HTERT-HM (cell line): ENCODE data around the genes NGF and CD101.

GRCh38 chr1:114703105-114703939, 8.0 kb upstream of the AMPD1 start:
- RRBS: no CpG with 5 or more reads among the region's 3 CpGs

DNA sequence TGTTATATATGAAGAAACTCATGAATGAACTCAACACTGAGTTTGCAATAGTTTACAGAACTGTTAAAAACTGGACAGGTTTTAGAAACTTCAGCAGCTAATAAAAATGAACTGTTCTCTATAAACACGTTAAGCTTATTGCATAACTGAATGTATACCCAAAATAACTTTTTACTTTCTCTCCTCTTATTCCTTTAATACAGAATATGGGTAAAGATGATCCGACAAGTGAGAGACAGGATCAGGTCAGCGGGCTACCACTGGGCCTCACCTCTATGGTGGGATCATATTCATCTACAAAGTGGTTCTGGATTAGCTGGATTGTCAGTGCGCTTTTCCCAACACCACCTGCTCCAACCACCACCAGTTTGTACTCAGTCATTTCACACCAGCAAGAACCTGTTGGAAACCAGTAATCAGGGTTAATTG, 778 bp downstream of the NRAS start:
- RRBS: no CpG with 5 or more reads among the region's 4 CpGs

DNA sequence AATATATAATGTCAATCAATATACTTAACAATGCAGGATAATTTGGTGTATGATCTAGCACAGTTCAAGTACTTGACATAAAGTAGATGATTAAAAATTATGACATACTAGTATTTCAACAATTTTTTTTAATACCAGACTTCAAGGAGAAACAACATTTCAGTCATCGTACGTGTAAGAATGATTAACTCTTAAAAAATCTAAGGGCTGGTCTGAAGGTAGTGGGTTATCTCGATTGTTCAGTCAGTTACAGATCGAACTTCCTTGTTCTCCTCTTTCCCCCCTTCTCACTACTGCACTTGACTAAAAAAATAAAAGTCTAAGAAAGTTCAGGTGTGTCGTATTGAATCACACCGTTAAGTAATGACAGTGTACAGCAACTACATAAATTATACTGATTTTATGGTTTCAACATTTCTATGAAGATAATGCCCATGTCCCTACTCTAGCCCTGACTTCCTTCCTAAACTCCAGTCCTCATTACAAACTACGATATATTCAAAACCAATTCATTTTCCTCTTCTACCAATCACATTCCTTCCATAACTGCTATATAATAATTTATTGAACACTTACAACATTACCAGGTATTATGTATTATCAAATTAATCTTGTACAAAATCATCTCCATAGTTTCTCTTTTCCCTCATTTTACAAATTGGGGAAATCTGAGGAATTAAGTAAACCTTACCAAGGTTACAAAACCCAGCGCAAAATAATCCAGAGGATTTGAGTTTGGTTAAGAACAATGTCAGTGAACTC, 11.1 kb upstream of the NRAS start:
- RRBS: no CpG with 5 or more reads among the region's 8 CpGs

GRCh38 chr1:115266521-115267161, 71.4 kb downstream of the NGF start:
- RRBS: no CpG with 5 or more reads among the region's 10 CpGs

DNA sequence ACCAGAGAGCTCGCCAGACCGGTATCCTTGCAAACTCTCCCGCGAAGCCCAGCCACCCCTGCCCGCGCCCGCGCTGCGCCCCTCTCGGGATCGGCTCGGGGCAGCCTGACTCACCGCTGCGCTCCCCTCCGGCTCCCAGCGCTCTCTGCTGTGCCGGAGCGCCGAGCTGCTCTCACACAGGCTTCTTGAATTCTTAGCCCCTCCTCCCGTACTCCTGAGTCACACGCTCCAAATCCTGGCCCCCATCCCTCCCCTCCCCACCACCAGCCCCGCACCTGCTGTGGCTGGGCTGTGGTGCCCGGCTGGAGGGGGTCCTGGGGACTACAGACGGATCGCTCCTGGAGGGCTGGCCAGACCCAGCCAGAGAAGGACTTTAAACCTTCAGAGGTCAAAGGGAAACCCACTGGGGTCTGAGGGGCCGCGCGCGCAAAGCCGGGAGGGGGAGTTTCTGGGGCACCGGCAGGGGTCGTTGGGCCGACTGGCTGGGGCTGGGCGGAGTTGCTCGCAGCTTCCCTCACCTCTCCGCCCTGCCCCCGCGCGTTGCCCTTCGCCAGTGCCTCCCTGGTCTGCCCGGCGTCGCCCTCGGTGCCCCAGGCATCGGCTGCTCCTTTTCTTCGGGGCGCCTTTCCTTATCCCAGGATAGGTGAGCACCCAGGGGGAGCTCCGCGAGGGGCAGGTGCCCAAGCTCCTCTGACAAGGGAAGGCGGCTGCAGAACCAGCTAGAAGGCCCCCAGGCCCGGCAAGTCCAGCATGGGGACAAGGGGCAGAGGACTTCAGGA, at the start of gene NGF:
Gene NGF, minus strand, starts transcription at position 160 of the 779 bp plus-strand sequence.
- RRBS: 29% methylated on average over 15 of the region's 51 CpGs

- RRBS: no CpG with 5 or more reads among the region's 5 CpGs
Measured at GRCh38 chr1:115714342-115715255, 53.9 kb downstream of the CASQ2 start.

DNA sequence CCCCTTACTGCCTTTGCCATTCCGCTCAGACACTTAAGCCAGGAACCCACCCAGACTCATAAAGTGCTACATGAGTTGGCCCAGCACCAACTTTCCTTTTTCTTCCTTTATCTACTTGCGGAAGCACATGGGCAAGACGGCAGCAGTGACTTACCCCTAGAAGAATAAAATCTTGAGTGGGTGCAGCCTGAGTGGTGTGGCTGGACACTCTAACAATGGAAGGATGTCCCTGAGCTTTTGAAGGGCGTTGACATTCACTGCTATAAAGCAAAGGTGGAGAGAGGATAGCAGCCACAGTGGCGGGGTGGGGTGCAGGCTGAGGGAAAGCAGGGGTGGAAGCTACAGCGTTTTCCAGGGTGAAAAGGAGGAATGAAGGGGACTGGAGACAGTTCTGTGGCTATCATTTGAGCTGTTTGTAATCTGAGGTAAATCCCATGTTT, 100.2 kb downstream of the MAB21L3 start:
- RRBS: no CpG with 5 or more reads among the region's 6 CpGs

GRCh38 chr1:116287490-116287926, 85.5 kb upstream of the ATP1A1 start:
- RRBS: no CpG with 5 or more reads among the region's 3 CpGs

DNA sequence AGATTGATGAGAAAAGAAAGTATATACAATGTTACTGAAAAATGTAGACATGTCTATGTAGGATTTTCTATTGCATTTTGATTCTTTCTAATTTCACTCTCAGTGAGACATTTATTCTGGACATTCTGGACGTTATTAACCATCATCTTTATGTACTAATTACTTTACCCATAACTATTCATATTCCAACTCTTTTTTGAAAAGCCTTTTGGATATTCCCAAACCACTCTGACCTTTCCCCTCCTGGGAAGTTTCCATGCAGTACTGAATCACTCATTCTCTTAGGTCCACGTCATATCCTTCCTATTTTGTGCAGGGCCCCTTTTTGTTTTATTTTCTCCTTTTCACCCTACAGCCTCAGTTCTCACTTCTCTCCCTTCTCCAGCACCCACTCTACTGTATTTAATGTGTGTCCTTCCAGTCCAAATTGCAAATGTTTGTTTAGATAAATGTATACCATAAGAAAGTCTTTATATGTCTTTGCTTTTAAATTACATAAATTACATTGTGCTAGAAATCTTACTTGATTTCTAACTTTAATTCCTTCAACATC, 16.4 kb upstream of the ATP1A1 start:
- RRBS: no CpG with 5 or more reads among the region's 2 CpGs

GRCh38 chr1:116380419-116380844, 7.4 kb downstream of the ATP1A1 start:
- RRBS: no CpG with 5 or more reads among the region's 3 CpGs

GRCh38 chr1:116503447-116504302, 67.2 kb downstream of the CD58 start:
- RRBS: no CpG with 5 or more reads among the region's 8 CpGs

GRCh38 chr1:116755652-116756499, 1.6 kb downstream of the CD2 start:
- RRBS: no CpG with 5 or more reads among the region's 13 CpGs

- RRBS: no CpG with 5 or more reads among the region's 5 CpGs
Measured at GRCh38 chr1:116909042-116909381, 704 bp upstream of the PTGFRN start.

GRCh38 chr1:116911010-116911612, 1.4 kb downstream of the PTGFRN start:
- RRBS: no CpG with 5 or more reads among the region's 10 CpGs

DNA sequence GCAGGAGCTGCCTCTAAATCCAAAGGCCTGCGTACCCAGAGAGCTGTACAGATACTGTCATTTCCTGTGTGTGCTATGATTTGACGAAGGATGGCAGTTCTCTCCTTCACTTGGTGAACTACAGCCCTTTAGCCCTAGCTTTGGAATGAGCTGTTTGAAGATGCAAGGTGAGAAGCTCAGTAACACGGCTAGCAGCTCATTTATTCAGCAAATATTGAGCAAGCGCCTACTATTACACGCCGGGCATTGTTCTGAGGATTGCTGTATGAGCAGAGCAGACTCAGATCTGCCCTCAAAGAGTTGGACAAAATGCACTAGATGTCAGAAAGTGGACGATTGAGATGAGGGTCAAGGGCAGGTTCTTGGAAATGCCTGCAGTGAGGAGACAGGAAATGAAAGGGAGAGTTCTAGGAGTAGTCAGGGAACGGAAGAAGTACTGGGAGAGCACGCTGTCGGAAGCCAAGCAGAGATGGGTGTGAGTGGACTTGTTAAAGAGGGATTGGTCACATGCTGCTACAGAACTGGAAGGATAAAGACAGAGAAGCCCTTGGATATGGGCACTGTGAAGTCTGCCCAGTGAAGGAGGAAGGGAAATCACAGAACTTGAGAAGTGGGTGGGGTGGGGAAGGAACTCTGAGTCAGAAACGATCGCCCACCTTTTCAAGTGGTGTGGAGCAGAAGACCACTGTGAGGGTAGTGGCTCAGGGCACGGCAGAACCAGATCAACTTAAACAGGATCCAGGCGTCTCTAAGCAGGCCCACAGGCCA, 7.0 kb downstream of the PTGFRN start:
- RRBS: no CpG with 5 or more reads among the region's 14 CpGs

GRCh38 chr1:117001563-117002041, at the start of gene CD101:
CD101 (plus strand) TSS chr1:117001760.
- RRBS: no CpG with 5 or more reads among the region's 2 CpGs

DNA sequence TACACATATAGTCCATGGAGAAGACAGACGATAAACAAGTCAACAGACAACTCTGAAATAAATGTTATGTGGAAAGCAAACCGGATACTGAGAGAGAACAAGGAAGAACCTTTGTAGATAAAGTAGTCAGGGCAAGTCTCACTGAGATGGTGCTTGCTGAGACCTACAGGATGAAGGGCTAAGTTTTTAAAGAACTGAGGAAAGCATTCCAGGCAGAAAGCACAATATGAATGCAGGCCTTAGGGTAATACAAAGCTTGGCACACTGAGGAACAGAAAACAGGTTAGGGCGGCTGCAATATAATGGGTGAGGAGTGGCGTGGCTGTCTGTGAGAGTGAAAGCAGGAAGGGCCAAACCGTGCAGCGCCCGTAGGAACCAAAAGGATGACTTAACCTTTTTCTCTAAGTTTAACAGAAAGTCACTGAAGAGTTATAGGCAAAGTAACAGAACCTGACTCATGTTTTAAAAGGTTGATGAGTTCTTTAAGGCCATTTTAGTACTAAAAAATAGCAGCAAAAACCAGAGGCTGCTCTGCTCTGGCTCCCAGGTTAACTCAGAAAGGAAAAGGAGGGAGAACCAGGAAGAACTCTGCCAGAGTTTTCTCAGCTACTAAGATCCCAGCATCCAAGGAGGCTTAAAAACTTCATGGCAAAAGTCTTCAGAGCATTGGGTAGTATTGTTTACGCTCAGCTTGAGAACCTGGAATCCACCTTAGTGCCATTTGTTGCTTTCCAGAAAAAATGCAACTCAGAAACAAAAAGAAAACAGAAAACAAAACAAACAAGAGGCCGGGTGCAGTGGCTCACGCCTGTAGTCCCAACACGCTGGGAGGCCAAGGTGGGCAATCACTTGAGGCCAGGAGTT, 8.6 kb upstream of the TTF2 start:
- RRBS: no CpG with 5 or more reads among the region's 11 CpGs

GRCh38 chr1:117209675-117210416, 881 bp downstream of the VTCN1 start:
- RRBS: no CpG with 5 or more reads among the region's 6 CpGs

- RRBS: no CpG with 5 or more reads among the region's 6 CpGs
Measured at GRCh38 chr1:117630105-117630423, 24.2 kb downstream of the TENT5C start.

DNA sequence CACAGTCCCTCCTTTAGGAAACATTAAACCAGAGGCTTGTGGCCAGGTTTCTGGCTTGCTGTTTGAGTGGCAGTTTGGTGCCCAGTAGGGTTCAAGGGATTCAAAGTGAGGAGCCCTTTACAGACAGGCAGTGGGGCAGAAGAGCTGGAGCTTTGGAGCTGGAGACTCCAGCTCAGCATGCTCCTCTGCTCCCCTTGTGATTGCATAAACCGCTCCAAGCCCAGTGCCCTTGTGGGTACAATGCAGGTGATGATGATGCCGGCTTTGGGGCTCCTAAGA, 27.0 kb downstream of the TENT5C start:
- RRBS: no CpG with 5 or more reads among the region's 2 CpGs